ENCODE results near the gene RIMKLA.

- PRO-cap, result no peak
- RAMPAGE, long total RNA, result no peak
- RRBS, result 7% methylated on average over 16 of the region's 47 CpGs
These were observed 1.4 kb downstream of the CITED4 start for GRCh38 chr1:40860431-40861588.

DNA sequence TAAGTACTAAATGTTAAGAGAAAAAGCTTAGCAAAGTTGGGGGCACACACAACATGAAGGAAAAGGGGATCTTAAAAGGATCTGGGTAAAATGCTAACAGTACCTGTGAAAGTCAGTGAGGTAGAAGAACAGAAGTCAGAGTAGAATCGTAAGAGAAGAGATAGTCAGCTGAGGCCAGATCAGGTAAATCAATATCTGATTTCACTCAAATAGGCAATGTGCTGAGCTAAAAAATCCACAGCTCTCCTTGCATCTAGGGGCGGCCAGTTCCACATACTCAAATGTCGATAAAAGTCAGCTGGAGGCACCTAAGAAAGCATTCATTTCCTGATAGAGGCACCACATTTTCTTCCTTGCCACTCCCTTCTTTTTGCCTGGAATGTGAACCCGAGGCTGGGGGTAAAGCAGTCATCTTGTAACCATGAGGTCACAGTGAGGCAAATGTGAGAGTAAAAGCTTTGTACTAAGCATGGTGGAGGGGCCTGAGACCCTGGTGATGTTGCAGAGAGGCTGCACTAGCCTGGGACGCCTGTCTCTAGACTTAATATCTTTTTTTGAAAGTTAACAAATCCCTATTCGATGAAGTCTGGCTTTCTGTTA, 24.3 kb upstream of the CTPS1 start:
- PRO-cap, result no peak
- RAMPAGE, long total RNA, result no peak
- RRBS, result no CpG with 5 or more reads among the region's 6 CpGs

DNA sequence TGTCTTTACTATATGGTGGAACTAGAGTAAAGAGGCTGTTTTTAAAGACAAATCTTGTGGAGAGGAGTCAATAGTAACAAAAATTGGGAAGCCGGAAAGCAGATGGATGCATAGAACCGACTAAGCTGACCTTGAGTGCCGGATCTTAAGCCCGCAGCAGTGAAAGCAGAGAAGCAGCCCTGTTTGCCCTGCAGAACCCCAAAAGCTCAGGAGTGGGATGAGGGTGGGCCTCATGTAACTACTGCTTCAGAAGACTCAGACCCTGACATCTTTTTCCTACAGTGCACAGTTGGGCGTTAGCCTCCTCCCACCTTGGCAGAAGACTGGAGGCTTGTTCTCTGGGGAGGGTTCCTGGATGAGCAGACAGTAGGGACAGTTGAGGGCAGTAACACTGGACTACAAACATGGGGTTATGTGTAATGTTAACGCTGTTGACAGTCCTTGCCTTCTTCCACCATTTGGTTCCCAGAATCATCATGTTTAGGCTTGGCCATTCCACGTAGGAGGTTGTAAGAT, 9.5 kb downstream of the CTPS1 start:
- PRO-cap, result no peak
- RAMPAGE, long total RNA, result no peak
- RRBS, result no CpG with 5 or more reads among the region's 7 CpGs

GRCh38 chr1:41022624-41023061, 1.1 kb upstream of the SLFNL1 start:
- PRO-cap, result no peak
- RAMPAGE, long total RNA, result no peak
- RRBS, result 67% methylated on average over 2 of the region's 9 CpGs

DNA sequence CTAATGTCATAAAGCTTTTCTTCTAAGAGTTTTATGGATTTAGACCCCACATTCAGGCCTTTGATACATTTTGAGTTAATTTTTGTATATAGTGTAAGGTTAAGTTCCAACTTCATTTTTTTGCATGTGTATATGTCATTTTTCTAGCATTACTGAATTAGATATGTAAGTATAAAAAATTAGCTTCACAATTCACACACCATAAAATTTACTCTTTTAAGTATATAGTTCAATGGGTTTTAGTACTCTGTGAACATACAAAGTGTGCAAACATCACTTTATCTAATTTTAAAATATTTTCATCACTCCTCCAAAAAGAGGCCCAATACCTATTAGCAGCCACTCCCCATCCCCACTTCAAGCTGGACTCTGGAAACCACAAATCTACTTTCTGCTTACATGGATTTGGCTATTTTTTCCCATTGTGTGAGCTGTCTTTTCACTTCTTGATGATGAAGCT, 109.0 kb upstream of the SLFNL1 start:
- PRO-cap, result no peak
- RAMPAGE, long total RNA, result no peak

DNA sequence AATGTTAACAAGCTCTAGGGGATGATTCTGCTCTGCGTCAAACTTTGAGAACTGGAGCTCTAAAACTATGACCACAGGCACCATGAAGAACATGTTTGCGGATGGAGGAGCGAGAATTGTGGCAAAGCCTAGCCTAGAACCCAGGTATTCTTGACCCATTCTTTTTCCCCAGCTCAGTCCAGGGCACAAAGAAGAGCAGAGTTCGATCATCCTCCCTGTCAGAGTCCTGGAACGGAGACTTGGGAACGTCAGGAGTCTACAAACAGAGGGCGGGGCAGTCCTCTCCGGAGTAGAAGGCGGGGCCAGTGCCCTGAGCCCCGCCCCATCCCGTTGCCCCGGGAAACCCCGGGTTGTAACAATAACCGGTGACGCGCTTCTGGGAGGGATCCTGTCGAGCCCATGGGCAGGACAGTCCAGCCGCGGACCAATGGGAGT, 118.7 kb upstream of the SCMH1 start:
- PRO-cap, result no peak
- RAMPAGE, long total RNA, result no peak
- RRBS, result 3% methylated on average over 5 of the region's 19 CpGs

- PRO-cap, result no peak
- RAMPAGE, long total RNA, result no peak
- RRBS, result 8% methylated on average over 7 of the region's 59 CpGs
These were observed 103.3 kb downstream of the EDN2 start for GRCh38 chr1:41380827-41381947.

GRCh38 chr1:41381948-41382747, 102.3 kb downstream of the EDN2 start:
- PRO-cap, result bidirectional peak, plus-strand start at chr1:41382346, minus-strand start at chr1:41382191
- RAMPAGE, long total RNA, result no peak
- RRBS, result 2% methylated on average over 23 of the region's 113 CpGs

GRCh38 chr1:41449698-41450150, 34.8 kb downstream of the EDN2 start:
- PRO-cap, result no peak
- RAMPAGE, long total RNA, result no peak
- RRBS, result no CpG with 5 or more reads among the region's 1 CpG

GRCh38 chr1:41476651-41477122, 7.8 kb downstream of the EDN2 start:
- PRO-cap, result no peak
- RAMPAGE, long total RNA, result no peak
- RRBS, result no CpG with 5 or more reads among the region's 6 CpGs

GRCh38 chr1:41499563-41500063, 15.1 kb upstream of the EDN2 start:
- PRO-cap, result no peak
- RAMPAGE, long total RNA, result no peak
- RRBS, result no CpG with 5 or more reads among the region's 3 CpGs

- PRO-cap, result no peak
- RAMPAGE, long total RNA, result no peak
- RRBS, result no CpG with 5 or more reads among the region's 9 CpGs
These were observed 51.9 kb upstream of the EDN2 start for GRCh38 chr1:41536229-41536916.

DNA sequence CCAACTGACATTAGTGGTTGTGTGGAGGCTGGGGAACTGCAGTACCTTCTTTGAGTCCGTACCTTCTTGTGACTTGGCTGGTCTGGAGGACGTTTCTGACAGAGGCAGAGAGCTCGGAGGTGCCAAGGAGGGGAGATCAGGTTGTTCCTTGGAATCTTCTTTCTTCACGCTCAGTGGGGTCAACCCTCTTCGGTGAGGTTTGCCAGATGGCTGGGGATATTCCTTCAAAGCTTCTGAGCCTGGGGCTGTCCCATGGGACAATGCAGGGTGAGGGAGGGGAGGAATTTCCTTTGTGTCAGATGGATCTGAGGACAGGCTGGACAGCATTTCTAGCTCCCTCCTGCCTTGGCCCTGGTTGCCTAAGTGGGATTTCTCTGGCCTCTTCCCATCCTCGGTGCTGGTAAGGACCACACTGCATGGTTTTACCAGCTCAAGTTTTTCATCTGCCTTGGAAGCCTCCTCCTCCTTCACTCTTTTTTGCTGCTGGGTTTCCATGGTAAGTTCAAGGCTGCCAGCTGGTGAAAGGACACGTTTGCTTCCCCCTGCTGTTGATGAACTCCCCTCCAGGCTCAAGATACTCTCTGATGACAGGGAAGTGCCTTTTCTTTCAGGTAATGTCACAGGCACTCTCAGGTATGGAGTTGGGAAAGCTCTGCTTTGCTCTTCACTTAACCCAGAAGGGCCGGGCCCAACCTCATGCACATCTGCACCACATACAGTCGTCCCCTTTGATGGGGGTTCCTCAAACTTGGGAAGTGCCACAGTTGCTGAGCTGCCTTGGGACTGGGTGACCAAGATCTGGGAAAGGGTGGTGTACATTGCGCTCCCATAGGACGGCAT, 95.7 kb upstream of the EDN2 start:
- PRO-cap, result no peak
- RAMPAGE, long total RNA, result no peak
- RRBS, result no CpG with 5 or more reads among the region's 11 CpGs

GRCh38 chr1:41726921-41727969, 191.5 kb downstream of the HIVEP3 start:
- PRO-cap, result no peak
- RAMPAGE, long total RNA, result no peak
- RRBS, result 13% methylated on average over 4 of the region's 26 CpGs

DNA sequence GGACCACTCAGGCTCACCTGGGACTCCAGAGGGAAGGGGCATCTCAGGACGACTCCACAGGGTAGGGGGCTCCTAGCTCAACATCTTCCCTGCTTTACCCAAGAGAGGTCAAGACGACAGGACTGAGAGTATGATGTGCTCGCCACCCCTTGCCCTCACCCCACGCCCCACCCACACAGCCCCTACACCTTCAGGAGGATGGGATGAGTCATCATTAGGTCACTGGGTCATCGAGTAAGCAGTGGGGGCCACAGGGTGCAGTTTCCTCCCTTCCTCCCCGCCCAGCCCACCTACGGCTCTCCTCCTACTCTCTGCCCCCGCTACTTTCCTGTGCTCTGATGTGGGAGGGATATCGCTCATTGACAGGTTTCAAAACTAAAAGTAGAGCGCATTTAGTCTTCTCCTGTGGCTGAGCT, 112.0 kb downstream of the HIVEP3 start:
- PRO-cap, result no peak
- RAMPAGE, long total RNA, result no peak
- RRBS, result no CpG with 5 or more reads among the region's 10 CpGs

DNA sequence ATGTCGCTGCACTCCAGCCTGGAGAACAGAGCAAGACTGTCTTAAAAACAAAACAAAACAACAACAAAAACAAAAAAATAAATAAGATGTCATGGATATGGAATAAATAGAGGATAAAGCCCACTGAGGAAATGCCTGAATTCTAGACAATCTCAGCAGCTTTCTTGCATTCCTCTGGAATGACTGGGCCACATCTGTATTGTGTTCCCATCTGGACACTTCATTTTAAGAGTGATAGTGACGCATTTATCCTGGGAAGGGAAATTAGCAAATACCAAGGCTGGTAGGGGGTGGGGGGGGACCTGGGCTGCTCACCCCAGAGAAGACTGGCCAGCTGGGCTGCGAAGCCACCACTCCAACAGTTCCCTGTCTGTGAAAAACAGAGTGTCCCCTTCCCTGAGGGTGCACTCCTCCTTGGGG, 106.3 kb downstream of the HIVEP3 start:
- PRO-cap, result no peak
- RAMPAGE, long total RNA, result no peak
- RRBS, result no CpG with 5 or more reads among the region's 3 CpGs

DNA sequence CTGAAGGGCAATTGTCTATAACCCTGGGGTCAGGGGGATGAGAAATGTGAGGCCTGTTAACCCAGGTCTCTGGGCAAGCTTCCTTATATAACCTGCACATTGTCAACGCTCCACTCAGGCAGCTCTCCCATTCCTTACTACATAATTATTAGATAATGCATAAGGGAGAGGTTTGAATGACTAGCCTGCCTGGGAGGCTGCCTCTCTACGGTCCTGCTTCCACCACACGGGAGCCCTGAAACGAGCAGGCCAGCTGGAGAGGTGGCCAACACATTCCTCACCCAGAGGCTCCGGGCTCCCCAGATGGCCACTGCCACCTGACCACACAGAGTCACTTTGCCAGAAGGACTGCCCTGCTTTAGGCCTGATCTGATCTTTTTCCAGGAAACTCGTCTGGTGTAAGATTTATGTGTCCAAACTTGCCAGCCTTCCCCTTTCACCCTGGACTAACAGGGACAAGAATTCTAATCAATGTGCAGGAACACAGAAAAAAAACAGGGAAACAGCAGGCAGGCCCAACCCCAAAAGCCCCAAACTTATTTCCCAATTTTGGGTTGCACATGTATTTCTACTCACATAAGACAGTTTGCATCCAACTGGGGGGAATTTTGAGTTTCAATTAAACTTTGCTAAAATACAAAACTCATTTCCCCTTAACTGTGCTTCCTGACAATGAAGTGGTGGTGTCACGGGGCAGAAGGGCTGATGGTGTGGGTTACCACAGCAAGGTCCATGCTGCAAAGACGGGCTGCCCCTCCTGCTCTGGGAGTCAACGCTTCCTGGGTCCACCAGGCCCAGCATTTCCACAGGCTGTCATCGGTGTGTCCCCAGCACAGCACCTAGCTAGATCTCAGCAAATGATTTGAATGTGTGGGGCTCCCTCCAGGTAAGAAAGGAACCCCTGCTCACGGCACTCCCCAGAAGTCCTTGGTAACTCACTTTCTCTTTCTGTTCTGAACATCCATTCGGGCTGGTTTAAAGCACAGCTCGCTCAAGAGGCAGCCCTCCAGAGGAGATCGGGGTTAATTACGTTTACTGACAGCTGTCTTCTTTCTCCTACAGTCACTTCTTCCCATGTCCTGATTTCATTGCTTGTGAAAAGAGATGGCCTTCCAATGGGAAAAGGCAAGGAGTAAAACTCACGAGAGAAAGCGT, 27.6 kb downstream of the HIVEP3 start:
- PRO-cap, result no peak
- RAMPAGE, long total RNA, result no peak
- RRBS, result no CpG with 5 or more reads among the region's 17 CpGs

- PRO-cap, result no peak
- RAMPAGE, long total RNA, result no peak
- RRBS, result no CpG with 5 or more reads among the region's 1 CpG
These were observed 108.1 kb upstream of the HIVEP3 start for GRCh38 chr1:42026643-42027401.

DNA sequence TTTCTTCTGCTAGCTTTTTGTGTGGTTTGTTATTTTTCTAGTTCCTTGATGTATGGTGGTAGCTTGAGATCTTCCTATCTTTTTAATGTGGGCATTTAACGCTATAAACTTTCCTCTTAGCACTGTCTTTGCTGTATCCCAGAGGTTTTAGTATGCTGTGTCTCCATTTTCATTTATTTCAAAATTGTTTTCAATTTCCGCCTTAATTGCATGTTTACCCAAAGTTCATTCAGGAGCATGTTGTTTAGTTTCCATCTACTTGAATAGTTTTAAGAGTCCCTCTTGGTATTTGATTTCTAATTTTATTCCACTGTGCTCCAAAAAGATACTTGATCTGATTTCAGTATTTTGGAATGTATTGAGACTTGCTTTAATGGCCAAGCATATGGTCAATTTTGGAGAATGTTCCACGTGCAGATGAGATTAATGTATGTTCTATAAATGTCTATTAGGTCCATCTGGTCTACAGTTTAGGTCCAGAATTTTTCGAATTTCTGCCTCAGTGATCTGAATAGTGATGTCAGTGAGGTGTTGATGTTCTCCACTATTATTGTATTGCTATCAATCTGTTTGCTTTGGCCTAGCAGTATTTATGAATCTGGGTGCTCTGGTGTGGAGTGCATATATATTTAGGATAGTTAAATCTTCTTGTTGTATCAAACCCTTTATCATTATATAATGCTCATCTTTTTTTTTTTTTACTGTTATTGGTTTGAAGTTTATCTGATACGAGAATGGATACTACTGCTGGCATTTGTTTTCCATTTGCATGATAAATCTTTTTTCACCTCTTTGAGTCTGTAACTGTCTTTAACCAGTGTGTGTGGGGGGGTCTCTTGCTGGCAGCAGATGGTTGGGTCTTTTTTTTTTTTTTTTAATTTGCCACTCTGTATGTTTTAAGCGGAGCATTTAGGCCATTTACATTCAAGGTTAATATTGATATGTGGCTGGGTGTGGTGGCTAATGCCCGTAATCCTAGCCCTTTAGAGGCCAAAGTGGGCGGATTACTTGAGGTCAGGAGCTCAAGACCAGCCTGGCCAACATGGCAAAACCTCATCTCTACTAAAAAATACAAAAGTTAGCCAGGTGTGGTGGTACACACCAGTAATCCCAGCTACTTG, 36.0 kb downstream of the FOXJ3 start:
- PRO-cap, result no peak
- RAMPAGE, long total RNA, result no peak
- RRBS, result no CpG with 5 or more reads among the region's 8 CpGs

DNA sequence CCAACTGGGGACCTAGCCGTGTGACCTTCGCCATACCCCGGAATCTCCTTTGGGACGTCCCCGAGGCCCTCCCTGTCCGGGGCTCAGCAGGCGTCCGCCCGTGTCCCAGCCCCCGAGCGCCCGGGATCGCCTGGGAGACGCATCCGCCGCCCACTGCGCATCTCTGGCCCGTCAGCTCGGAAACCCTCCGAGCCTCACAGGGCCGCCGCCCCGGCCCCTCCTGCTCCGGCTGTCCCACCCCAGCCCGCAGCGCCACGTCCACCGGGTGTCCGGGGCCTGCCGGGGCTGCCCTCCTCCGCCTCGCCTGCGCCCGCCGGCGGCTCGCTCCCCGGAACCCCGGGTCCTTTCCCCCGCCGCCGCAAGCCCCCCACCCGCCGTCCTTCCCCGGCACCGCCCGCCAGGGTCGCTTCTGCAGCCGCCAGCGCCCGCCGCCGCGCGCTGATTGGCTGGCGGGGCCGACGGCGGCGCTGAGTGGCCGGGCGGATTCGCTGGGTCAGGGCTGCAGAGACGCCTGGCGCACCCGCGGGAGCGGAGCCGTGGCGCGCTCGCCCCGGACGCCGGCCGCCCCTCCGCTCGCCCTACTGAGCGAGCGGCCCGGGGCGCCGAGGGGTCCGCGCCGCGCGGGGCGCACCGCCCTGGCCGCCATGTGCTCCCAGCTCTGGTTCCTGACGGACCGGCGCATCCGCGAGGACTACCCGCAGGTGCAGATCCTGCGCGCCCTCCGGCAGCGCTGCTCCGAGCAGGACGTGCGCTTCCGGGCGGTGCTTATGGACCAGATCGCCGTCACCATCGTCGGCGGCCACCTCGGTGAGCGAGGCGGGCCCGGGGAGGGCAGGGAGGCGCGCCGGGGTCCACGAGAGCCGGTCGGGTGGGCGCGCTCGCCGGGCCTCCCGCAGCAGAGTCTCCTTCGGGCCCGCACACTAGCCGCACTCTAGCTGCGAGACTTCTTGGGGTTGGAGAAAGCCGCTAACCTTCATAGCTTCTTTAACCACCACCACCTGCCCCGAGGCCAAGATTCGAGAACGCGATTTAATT, at the start of gene RIMKLA:
Gene RIMKLA (plus strand): TSS at position 502 of the 1,035 bp plus-strand sequence.
- PRO-cap, result bidirectional peak, plus-strand start at position 504 of the sequence, minus-strand start at position 403 of the sequence
- RAMPAGE, long total RNA, result no peak
- RRBS, result 1% methylated on average over 85 of the region's 135 CpGs

All from lung (tissue), 4 donors.